Ileum (tissue), 1 donor: Measurements from ENCODE around the gene MAEL.

DNA sequence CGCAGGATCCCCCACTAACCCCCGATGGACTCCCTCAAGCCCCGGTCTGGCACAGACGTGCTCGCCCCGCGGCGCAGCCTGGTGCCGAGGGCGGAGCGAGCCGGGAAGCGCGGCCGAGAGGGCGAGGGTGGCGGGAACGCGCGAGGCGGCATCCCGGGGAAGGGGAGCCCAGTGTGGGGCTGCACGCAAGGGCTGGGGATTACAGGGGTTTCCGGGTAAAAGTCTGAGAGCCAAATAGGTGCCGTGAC lies 801 bp downstream of the UCK2 start:
- PRO-cap, result bidirectional peak, plus-strand start at position 116 of the sequence, minus-strand start at position 80 of the sequence

- PRO-cap, result no peak
Observed at GRCh38 chr1:165853856-165854616, 26.6 kb downstream of the UCK2 start.

- PRO-cap, result no peak
Observed at GRCh38 chr1:165896148-165896770, 68.8 kb downstream of the UCK2 start.

DNA sequence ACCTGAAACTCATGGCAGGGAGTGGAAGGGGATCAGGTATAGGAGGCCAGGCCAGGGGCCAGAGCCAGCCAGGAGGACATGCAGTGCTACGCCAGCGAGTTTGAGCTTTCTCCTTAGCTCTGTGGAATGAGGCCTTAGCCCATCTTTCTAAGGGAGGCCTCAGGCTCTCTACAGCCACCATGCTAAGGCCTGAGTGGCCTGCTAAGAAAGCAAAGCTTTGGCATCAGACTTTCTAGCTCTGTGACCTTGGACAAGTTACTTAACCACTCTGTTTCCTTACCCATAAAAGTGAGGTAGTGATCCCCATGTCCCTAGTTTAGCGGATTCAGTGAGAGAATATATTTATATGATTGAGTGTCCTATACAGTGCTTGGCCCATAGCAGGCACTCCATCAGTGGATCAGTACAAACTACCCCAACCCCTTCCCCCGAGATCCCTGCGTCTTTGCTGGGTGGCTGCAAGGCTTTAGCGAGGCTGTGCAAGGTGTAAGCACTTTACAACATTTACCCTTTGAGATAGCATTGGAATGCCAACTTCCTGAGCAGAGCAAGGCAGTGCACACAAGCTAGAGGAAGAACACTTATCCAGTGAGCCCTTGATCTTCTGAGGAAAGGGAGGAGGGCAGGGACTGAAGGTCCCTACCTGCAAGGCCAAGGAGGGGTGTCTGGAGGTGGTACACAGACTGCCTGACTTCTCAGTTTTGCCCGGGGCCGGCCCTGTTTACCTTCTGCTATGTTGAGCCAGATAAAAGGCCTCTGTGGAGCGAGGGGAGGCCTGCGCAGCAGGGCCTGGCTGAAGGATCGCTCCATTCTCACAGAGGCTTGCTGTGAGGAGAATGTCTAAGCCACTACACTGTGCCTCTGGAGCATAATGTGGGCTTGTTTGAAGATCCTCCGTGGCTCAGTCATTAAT lies 4.2 kb downstream of the POGK start:
- PRO-cap, result no peak

- PRO-cap, result no peak
Observed at GRCh38 chr1:166902139-166902771, 26.2 kb upstream of the TADA1 start.

DNA sequence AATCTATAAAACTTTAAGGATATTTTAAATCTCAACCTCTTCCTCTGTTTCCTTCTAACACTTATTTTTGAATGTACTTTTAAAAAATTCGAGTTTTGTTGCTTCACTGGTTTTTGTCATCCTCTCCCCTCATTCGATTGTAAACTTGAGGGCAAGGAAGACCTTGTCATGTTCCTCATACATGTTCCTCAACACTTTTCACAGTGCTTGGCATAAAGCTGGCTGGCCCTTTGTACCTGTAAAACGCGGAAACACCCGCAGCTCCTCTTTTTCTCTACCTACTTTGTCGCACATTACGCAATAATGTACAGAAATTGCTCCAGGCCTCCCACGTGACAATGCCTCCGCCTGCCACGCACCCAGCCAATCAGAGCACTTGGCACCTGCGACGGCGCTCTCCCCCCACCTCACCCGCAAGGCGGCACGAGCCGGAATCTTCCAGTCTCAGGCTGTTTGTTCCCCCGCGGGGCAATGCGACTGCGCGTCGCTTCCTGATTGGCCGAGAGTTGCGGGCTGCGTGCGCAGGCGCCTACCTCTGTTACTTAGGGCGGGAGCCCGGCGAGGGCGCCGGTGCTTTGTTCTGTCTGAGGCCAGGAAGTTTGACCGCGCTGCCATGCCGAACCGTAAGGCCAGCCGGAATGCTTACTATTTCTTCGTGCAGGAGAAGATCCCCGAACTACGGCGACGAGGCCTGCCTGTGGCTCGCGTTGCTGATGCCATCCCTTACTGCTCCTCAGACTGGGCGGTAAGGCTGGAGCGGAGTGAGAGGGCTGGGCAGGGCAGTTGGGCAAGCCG lies at the start of gene MAEL:
Gene MAEL, plus strand, starts transcription at position 541 of the 795 bp plus-strand sequence.
- PRO-cap, result no peak

GRCh38 chr1:167083290-167083904 lies 6.8 kb downstream of the GPA33 start:
- PRO-cap, result no peak

DNA sequence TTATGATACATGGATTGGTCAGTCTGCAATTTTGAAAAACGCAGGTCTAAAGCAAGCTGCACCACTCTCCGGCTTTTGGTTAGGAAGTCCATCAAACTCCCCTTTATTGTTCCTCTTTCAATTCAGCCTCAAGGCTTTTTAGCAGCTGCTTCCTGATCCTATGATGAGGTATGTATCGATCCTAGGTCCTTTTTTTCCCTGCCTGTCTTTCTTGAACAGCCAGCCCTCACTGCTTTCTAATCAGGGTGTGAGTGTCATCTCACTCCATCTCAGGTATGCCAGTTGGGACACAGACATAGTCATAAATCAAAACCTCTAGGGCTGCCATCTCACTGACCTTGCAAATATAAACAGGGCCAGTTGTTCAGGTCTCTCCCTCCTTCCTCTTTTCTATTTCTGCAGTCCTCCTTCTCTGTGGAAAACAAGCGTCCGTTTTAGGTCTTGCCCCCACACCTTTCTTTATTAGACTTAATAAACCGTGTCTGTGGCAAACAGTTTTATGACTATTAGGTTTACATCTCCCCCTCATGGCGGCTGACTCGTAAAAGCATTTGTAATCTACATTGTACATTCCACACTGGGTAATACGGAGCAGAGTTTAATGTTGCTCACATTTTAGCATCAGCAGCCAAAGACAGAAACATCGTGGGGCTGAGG lies 11.5 kb downstream of the STYXL2 start:
- PRO-cap, result no peak

GRCh38 chr1:167328774-167329578 lies 108.3 kb downstream of the POU2F1 start:
- PRO-cap, result no peak

DNA sequence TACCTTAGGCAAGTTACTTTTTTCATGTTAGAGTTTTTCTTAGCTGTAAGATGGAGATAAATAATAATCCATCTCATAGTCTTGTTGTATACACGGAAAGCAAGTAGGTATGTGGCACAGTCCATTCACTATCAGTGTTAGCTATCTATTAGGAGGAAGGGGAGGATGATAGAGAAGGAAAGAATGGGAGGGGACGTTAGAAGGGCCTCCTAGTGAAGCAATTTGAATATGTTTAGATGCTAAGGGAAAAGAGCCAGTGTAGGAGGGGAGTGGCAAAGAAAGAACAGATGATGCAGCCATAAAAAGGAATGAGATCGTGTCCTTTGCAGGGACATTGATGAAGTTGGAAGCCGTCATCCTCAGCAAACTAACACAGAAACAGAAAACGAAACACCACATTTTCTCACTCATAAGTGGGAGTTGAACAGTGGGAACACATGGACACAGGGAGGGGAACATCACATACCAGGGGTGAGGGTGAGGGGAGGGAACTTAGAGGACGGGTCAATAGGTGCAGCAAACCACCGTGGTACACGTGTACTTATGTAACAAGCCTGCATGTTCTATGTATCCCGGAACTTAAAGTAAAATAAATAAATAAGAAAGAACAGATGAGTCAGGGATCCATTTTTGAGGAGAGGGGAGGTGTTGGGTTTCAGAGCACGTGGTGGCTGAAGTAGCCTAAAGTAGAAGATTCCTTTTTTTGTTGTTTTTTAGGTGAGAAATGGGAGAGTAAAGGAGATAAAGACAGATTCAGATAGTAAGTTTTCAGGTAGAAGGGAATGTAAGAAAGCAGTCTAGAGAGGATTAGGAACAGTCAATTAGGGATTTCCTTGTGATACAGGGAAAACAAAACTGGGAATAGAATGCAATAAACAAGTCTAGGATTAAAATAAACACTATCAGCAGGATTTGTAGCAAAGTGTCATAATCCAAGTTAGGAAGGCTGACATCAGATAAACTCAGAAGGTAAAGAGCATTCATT lies 124.2 kb downstream of the POU2F1 start:
- PRO-cap, result no peak

DNA sequence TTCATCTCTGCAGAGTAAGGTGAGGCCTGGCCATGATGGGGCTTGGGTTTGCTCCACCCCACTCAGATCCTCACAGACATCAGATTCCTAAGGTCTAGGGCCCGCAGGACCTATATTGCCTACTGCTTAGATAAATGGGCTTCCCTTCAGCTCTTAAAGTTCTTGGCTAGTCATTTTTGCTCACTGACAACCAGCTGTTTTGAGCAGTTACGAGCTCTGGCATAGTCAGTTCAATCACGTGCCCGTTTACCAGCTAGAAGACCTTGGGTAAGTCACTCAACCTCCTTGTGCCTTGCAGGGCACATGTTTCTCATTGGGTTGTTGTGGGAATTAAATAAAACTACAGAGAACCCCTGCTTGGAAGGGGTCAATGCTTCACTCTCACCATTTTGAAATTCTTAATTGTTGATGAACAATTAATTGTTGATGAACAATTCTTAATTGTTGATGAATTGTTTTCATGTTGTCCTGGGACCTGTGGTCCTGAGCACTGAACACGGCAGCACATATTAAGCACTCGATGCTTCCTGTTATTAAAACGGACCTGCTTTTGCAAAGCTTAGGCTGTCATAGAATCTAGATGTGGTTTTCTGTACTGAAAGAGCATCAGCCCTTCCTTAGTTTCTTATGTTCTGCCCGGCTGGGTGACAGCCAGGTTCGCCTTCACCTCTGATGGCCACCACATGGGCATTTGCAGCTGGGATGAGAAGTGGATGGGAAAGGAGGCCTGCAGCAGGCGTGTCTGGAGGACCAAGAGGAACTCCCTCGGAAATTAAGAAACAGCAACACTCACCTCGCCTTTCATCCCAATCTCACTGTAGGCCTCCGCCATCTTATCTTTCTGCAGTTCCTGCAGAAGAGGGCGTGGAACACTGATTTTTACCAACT lies 84.9 kb downstream of the CD247 start:
- PRO-cap, result no peak

- PRO-cap, result no peak
Observed at GRCh38 chr1:167450700-167451519, 67.4 kb downstream of the CD247 start.

DNA sequence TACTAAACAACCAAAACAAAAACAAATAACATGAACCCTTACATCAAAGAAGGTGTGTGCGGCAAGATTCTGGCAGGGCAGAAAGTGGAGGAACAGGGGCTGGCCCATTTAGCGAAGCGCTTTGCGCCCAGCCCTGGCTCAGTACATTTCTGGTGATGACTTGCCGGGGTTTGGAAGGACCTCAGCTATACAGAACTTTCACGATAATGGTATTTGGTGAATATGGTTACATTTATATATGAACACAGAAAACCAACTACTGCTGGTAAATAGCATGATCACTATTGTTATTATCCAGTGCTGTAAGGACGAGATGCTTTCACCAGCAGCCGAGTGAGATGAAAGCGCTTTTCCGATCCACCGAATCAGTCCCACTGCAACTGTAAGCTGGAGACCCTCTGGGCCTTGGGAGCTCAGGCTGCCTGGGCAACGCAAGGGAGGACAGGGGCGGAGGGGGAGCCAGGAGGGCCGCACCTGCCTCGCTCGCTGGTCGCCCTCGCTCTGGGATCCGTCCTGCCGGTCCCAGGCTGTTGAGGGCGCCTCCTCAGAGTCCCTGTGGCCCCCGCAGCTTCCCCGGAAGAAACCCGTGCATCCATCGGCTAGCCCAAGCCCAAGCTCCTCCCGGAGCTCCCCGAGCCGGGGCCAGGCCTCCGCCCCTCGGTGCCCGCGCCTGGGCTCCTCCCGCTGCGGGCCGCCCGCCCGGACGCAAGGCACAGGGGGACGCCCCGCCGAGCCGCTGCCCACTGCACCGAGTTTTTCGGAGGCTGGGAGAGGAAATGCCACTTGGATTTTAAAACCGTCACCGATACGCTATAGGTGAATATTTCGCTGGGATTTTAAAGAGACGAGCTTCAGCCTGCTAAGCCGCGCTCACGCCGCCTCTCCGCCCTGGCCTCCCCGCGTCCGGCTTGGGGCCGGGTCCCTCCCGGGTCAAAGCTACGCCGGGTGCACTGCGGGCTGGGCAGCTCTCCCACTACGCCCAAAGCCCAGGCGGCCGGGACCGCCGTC lies 63.6 kb downstream of the CD247 start:
- PRO-cap, result no peak

DNA sequence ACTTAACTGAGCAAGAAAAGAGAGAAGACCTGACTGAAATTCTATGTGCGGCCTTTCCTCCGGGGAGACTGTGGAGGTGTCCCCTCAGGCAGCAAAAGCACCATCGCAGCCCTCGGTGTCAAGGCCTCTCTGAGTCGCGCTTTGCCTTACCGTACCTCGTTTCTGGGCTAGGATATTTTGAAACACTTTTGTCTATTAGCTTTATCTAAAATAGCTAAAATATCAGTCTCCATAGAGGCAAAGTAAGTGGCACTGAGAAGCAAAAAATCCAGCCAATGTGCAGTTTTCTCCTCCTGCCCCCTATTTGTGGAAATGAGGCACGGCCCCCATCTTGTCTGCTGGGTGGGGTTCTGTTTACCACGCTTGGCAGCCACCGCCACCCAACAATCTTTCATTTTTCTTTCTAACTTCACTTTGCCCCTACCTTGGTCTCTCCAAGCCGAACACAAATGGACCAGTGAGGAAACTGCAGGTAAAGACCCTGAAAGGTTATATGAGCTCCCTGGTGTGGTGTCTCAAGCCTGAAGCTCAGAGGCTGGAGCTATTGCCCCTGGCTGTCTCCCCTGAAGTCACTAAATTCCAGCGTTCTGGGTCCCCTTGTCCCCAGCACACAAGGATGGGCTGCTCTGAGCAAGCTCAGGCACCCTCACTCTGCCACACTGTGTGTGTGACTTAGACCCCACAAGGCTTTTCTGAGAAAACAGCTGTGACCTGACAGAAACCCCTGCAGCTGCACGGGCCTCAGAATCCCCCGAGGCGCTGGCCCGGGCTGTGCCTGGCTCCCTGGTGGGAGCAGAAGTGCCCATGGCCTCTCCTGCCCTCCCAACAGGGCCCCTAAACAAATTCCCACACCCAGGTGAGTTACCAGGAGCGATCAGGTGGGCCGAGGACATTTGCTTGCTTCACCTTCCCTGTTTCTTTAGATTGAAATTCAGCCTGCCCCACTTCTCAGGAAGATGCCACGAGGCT lies 1.6 kb downstream of the CD247 start:
- PRO-cap, result no peak

DNA sequence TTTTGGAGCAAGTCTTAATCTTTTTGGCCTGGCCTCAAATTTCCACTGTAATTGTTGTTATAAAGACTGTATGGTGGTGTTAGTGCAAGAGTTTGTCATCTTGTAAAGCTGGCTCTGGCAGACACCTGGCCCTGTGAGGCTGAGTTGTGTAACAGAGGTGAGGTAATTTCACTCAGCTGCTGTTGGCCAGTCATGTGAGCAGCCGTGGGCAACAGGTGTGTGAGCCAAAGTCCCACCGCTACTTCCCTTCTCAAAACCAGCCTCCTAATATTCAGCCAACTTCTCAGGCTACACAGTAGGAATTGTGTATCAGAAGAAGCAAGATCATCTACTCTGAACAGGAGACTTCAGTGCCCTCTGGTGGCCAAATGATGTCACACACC lies 2.4 kb upstream of the CREG1 start:
- PRO-cap, result no peak

GRCh38 chr1:167666435-167666988 lies 36.5 kb downstream of the RCSD1 start:
- PRO-cap, result no peak

DNA sequence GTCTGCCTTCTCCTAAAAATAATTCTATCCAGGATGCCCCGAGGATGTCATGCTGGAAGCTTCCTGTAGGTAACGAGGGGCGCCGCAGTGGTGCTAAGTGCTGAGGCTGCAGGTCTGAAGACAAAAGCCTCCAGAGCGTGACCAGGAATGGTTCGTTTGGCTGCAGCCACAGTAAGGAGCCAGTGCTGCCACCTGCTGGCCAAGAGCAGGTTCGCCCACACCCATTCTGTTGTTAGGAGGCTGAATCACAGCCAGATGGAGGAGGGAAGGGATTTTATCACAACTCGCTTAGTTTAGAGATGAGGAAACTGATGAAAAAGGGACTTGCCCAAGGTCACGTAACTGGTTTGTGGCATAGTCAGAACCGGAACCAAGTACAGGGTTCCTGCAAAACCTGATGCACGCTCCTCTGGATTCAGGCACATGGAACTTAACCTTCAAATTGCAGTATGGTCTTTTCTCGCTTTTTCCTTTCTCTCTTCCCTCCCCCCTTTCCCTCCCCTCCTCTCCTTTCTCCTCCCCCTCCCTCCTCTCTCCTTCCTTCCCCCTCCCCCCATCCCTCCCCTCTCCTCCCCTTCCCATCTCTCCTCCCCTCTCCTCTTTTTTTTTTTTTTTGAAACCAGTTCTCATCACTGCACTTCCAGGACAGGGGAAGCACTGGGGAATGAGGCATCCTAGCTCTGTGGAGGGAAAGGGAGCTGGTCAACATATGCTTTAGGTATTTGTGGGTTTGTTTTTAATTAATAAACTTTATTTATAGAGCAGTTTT lies 81.7 kb downstream of the MPZL1 start:
- PRO-cap, result no peak

GRCh38 chr1:167819684-167820549 lies 94.0 kb downstream of the ADCY10 start:
- PRO-cap, result unidirectional peak, minus-strand start at chr1:167820234; unidirectional peak, minus-strand start at chr1:167820294

DNA sequence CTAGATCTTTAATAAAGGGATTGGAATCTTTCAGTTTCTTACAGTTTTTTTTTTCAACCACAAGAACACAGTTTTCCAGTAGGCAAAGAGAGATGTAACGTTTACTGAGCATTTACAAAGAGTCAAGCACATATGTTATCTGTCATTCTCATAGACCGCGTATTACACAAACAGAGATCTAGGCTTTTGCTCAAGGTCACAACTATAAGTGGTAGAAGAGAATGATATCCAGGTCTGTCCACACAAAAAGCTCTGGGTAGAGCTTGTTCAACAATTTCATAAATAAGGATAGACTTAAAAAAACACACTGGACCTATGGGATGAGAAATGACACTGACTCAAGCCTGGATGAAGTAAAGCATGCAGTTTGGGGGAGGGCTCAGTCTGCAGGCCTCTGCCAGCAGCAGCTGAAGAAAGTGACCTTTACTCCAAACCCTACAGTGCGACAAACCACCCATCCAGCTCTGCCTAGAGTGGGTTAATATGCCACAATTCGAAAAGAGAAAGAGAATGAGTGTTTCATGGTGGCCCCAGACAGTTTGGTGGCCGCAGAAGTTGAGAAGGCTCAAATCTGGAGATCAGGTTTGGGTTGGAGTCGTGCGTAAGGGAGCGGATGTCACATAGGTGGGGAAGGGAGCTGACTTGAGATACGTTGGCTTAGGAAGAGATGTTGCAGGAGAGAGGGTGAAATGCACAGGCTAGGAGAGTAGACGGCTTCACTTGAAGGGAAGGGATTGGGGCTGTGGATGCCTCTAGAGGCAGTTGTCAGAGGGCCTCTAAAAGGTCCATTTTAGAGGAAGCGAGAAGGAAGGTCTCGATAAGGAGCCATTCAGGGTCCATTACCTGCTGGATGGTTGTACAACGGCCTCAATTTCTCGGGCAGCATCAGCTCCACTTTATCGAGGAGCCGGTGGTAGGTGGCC lies 1.3 kb upstream of the DCAF6 start:
- PRO-cap, result bidirectional peak, plus-strand start at position 426 of the sequence, minus-strand start at position 390 of the sequence

- PRO-cap, result no peak
Observed at GRCh38 chr1:167972102-167972828, 35.4 kb upstream of the MPC2 start.